Pericardium (tissue), 1 donor: Measurements from ENCODE around the genes EPB41L4A, KCNN2 and CDO1.

GRCh38 chr5:112286807-112287519 lies 132.1 kb downstream of the EPB41L4A start:
- RRBS, result no CpG with 5 or more reads among the region's 5 CpGs

GRCh38 chr5:112418958-112419359 lies at the start of gene EPB41L4A:
TSS of gene EPB41L4A (minus strand) at chr5:112419277.
- RRBS, result 2% methylated on average over 2 of the region's 49 CpGs

GRCh38 chr5:112628073-112628844 lies 109.4 kb upstream of the APC start:
- RRBS, result no CpG with 5 or more reads among the region's 5 CpGs

- RRBS, result 43% methylated on average over 10 of the region's 17 CpGs
Observed at GRCh38 chr5:113203122-113203554, 226.5 kb downstream of the DCP2 start.

DNA sequence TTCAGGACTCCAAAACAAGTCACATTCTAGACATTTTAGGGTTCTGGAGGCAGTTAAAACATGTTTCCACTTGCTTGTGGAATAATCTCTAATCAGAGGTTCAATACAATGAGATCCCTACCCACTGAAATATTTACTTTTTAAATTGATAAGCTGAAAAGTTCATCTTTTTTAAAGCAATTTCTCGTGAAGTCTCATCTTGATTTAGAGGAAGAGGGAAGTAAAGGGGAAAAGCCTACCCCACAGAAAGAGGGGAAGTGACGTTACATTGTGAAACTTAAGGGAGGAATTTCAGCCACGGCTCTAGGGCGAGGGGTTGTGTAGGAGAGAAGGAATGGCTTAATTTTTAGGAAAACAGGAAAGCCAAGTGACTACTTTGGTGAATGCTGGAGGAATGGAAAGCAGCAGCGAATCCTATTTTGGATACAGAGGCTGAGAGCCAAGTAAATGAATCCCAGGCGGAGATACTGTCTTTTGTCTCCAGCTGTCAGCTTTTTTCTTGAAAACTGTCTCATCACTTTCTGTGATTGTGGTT lies 188.6 kb downstream of the TSSK1B start:
- RRBS, result no CpG with 5 or more reads among the region's 6 CpGs

DNA sequence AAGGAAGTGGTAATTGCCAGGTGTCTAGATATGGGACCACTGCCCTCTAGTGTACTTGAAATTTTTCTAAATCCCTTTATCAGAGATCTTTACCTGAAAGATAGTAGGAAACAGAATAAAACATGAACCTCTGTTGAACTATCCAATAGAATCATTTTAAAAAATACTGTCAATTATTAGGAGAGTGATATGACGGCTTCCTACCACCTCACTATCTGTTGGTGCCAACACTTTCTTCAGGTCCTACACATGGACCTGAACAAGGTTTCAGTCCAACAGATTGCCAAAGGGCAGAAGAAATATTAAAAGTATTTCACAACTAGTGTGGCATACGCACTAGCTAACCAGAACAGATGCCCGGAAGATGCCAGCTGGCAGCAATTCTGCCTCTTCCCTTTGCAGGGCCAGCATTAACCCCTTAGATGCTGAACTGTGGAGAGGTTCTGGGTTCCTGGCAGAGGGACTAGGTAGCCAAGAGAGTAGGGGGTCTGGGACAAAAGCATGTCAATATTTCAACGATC lies 104.0 kb downstream of the TSSK1B start:
- RRBS, result no CpG with 5 or more reads among the region's 4 CpGs

DNA sequence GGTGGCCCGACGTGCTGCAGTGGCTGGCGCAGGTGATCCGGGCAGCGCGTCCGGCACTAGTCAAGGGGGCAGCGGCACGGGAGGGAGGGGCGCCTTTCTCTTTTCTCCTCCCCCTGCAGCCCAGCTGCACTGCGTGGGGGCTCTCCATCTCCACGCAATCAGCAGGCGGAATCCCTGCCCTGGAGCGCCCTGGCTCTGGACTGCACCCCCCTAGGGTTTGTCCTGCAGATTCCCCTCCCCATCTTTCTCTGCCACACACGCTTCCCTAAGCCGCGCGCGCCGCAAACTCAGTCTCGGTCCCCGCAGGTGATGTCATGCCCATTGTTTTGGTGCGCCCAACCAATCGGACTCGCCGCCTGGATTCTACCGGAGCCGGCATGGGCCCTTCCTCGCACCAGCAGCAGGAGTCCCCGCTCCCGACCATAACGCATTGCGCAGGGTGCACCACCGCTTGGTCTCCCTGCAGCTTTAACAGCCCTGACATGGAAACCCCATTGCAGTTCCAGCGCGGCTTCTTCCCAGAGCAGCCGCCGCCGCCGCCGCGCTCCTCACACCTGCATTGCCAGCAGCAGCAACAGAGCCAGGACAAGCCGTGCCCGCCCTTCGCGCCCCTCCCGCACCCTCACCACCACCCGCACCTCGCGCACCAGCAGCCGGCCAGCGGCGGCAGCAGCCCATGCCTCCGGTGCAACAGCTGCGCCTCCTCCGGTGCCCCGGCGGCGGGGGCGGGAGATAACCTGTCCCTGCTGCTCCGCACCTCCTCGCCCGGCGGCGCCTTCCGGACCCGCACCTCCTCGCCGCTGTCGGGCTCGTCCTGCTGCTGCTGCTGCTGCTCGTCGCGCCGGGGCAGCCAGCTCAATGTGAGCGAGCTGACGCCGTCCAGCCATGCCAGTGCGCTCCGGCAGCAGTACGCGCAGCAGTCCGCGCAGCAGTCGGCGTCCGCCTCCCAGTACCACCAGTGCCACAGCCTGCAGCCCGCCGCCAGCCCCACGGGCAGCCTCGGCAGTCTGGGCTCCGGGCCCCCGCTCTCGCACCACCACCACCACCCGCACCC lies at the start of gene KCNN2:
Gene KCNN2 (plus strand): TSS at position 413 of the 1,054 bp plus-strand sequence.
- RRBS, result 2% methylated on average over 32 of the region's 95 CpGs

DNA sequence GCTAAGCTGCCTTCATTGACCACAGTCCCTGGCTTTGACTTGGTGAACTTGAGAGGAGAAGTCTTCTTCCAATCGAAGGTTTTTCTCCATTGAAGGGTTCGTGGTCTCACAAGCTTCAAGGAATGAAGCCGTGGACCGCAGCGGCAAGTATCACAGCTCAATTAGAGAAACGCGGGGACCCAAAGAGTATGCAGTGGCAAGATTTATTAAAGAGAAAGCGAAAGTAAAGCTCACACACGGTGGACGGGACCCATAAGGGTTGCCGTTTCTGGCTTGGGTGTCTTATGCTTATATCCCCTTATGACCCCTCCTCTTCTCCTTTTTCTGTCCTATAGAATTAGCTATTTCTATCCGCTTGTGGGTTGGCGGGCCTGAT lies 101.2 kb downstream of the TRIM36 start:
- RRBS, result no CpG with 5 or more reads among the region's 13 CpGs

DNA sequence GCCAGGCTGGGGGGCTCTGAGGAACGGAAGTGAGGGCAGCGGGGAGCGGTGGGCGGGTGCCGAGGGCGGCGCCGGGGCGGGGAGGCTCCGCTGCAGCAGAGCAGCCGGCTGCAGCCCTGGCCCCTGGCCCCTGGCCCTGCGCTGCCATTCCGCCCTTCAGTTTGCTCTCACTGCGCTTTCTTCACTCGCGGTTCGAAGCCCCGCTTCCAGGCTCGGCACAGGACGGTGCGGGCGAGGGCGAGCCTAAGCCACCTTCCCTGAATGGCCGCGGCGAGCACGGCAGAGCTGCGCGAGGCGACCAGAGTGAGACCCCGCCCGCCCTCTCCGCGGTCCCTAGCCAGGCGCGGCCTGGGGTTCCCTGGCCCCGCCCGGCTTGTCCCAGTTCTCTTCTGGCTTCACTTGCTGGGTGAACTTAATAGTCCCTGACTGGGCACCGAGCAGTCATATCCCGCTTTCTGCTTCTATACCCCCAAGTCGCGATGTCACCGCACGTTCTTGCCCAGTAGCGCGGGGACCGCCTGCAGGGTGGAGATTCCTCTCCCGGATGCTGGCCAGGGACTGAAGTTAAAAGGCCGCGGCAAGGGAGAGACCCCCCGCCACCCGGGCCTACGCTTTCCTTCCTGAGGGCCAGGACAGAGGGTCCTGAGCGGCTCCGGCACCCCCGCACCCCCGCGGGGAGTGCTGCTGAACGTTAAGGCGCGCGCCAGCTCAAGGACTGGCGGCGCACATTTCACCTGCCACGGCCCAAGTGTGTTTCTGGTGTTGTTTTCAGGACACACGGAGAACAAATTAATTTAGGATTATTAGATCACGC lies 677 bp upstream of the TRIM36 start:
- RRBS, result 3% methylated on average over 15 of the region's 67 CpGs

GRCh38 chr5:115178830-115180122 lies 9.6 kb upstream of the TRIM36 start:
- RRBS, result 10% methylated on average over 23 of the region's 89 CpGs

GRCh38 chr5:115457970-115458722 lies 86.4 kb downstream of the FEM1C start:
- RRBS, result no CpG with 5 or more reads among the region's 6 CpGs

DNA sequence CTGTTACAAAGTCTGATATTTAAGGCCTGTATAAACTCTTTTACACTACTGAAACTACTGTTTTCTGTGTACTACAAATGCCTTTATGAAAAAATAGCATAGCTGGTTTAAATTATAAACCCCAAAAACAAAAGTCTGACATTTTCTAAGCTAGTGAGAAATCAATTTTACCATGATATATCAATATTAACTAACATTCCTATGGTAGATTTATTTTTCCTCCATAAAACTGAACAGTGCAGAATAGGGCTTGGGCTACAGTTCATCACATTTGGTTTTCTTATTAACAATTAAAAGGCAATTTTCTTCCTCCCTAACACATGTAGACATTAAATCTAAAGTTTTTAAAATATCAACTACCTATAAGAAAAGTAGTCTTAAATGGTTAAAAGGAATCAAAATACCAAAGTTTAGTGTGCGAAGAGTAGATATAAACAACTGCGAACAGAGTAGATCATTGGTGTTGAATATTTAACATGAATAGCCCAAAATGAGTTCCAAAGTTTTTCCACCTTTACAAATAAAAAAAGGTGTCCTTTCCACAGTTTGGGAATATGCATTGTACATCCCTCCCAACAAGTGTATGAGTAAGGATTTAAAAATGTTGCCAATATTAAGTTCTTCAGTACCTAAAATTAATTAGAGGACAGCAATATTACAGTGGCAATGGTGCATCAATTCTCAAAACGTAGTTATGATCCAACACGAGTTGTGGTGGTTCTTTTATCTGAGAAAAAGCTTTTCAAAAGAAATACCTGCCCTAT lies 10.1 kb downstream of the TMED7 start:
- RRBS, result no CpG with 5 or more reads among the region's 4 CpGs

GRCh38 chr5:115616281-115616777 lies 9.5 kb downstream of the TMED7 start:
- RRBS, result no CpG with 5 or more reads among the region's 5 CpGs

- RRBS, result no CpG with 5 or more reads among the region's 8 CpGs
Observed at GRCh38 chr5:115634239-115634991, 8.6 kb upstream of the TMED7 start.

DNA sequence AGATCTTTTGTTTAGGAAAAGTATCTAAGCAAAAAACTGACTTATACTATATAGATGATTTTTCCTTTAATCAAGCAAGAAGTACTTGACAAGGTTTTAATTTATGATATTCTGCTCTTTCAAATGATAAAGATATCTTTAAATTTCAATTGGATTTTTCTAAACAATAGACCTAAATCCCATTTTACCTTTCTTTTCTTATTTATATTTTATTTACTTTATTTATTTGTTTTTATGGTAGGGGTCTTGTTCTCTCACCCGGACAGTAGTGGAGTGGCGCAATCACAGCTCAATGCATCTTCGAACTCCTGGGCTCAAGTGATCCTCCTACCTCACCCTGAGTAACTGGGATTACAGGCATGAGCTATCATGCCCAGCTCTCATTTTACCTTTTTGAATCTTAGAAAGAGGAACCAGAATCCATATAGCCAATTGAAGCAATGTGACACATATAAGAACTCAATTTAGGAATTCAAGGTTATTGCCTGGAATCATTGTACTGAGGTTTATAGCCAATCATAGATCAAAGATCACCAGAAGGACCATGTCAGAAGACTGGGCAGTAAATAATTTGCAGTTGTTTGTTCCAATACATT lies 82.6 kb upstream of the TMED7 start:
- RRBS, result no CpG with 5 or more reads among the region's 3 CpGs

- RRBS, result 3% methylated on average over 19 of the region's 72 CpGs
Observed at GRCh38 chr5:115816222-115817213, at the start of gene CDO1. TSS of gene CDO1 (minus strand) at chr5:115816659.

- RRBS, result no CpG with 5 or more reads among the region's 1 CpG
Observed at GRCh38 chr5:115818197-115818396, 1.6 kb upstream of the CDO1 start.

GRCh38 chr5:115842409-115842861 lies 700 bp downstream of the AP3S1 start:
- RRBS, result no CpG with 5 or more reads among the region's 29 CpGs

- RRBS, result no CpG with 5 or more reads among the region's 1 CpG
Observed at GRCh38 chr5:116076510-116076963, 8.3 kb upstream of the COMMD10 start.

DNA sequence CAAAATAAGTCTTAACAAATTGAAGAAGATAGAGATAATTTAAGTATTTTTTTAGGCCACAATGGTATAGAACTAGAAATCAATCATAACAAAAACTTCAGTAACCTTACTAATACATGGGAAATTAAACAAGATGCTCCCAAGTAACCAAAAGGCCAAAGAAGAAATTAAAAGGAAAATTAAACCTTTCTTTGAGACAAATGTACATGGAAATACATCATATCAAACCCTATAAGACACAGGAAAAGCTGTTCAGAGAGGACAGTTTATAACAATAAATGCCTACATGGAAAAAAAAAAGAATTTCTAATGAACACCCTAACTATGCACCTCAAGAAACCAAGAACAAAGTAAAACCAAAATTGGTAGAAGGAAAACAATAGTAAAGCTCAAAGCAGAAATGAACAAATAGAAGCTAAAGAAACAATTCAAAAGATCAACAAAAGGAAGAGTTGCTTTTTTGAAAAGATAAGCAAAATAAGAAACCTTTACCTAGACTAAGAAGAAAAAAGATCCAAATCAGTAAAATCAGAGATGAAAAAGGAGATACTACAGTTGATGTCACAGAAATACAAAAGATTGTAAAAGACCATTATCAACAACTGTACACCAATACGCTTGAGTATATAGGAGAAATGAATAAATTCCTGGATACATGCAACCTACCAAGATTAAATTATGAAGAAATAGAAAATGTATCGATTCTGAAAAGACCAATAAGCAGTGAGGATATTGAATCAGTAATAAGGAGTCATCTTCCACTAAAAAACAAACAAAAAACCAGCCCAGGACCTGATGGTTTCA lies 236.7 kb downstream of the SEMA6A start:
- RRBS, result no CpG with 5 or more reads among the region's 2 CpGs